Transverse colon (tissue), 4 donors: ENCODE measurements around the gene ADAM33.

DNA sequence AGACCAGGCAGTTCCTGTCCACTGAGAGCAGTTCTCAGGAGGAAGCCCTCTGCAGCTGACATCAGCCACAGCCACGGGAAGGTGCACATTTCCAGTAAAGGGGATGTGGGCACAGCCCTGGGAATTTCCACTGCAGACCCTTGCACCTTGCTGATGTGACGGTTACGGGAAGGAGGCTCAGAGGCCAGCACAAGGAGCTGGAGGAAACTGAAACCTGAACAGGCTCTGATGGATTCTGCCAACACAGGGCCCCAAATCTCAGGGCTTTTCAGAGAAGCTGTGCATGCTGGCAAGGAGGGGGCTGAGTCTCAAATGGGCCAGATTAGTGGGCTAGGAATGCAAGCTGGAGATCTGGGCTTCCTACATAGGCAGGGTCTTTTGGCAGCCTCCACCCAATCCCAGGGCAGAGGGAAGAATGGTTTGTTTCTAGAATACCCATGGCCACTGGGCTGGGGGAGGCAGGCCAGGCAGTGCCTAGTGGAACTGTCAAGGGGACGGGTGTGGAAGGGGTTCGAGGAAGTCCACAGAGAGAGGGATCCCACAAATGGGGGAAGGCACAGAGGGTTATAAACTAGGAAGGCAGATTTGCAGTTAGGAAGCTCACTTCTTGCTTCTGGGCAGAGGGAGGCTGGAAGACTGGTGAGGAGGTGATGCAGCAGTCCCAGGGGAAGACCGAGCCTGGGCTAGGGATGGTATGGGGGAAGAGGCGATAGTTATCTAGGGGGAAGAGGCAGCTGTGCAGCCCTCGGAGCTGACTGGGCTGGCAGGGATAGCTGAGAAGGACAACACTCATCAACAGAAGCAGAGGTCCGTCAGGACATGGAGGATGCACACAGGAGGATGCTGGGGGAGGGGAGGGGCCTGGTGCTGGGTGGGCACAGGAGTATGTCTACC is 14.4 kb downstream of the EBF4 start:
- PRO-cap = no peak
- RAMPAGE, long total RNA, 4 experiments = no peak in any of the 4 experiments

- PRO-cap = no peak
- RAMPAGE, long total RNA, 4 experiments = no peak in any of the 4 experiments
Measured at GRCh38 chr20:2741896-2742261, 49.3 kb downstream of the EBF4 start.

GRCh38 chr20:2798901-2799269 is 1.5 kb downstream of the CPXM1 start:
- PRO-cap = no peak
- RAMPAGE, long total RNA, 4 experiments = no peak in any of the 4 experiments

DNA sequence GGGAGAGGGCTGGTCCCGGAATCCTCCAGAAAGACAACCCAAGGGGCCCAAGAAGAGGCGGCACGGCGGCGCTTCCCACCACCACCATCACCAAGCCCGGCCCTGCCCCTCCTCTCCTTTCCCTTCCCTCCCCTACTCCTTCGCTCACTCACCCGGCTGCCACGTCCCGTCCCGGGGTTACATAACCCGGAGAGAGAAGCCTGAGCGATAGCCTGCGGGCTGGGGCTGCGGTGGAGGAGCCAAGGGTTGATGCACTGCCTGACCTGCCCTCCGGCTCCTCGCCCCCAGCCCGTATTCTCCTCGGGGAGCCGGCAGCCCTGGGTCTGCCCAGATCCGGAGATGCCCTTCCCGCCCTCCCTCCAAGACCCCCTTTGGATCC is 4.5 kb upstream of the CPXM1 start:
- PRO-cap = no peak
- RAMPAGE, long total RNA, 4 experiments = no peak in any of the 4 experiments

GRCh38 chr20:2851932-2852374 is 11.4 kb downstream of the VPS16 start:
- PRO-cap = no peak
- RAMPAGE, long total RNA, 4 experiments = no peak in any of the 4 experiments

DNA sequence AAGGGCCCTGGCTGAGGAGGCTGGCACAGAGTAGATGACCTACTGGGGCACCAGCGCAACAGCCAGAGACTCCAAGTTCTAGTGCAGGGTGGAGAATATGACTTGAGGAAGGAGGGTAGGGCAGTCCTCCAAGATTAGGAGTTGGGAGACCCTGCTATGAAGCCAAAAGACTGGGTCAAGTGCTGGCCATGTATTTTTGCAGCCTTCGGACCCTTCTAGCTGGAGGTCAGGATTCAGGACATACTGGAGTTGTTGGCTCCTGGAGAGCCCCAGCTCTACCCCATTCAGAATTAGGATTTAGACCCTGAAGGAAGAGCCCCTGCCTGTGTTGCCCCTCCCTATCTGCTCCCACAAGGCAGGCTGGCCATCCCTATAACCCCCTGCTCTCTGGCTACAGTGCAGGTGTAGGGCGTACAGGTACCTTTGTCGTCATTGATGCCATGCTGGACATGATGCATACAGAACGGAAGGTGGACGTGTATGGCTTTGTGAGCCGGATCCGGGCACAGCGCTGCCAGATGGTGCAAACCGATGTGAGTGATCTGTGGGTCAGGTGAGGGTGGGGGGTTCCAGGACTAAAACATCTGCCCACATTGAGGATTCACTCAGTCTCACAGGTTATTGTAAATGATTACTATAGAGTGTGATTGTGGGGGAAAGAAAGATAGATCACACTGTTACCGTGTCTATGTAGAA is 21.0 kb upstream of the GNRH2 start:
- PRO-cap = no peak
- RAMPAGE, long total RNA, 4 experiments = no peak in any of the 4 experiments

GRCh38 chr20:3080891-3081606 is 3.5 kb downstream of the AVP start:
- PRO-cap = no peak
- RAMPAGE, long total RNA, 4 experiments = no peak in any of the 4 experiments

DNA sequence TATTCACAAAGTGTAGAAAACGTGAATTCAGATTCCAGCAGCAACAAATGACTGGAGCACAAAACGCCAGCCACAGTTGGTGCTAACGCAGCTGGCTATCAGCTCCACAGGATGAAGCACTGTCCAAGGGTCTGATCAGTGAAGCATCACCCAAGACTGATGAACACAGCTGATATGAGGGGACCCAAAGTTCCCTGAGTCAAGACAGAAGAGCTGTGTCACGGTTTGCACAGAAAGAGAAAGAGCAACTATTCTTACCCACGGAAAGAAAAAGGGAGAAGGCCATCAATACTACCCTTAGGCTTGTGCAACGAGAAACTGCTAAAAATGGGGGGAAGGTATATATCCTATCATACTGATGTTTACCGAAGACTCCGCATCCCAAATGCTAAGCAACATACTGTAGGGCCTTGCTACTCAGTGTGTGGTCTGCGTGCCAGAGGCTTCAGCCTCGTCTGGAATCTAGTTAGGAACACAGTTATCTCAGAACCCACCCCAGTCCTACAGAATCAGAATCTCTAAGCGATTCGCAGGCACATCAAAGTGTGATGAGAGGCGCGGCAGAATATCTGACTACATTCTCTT is 689 bp downstream of the FASTKD5 start:
- PRO-cap = no peak
- RAMPAGE, long total RNA, 4 experiments = no peak in any of the 4 experiments

DNA sequence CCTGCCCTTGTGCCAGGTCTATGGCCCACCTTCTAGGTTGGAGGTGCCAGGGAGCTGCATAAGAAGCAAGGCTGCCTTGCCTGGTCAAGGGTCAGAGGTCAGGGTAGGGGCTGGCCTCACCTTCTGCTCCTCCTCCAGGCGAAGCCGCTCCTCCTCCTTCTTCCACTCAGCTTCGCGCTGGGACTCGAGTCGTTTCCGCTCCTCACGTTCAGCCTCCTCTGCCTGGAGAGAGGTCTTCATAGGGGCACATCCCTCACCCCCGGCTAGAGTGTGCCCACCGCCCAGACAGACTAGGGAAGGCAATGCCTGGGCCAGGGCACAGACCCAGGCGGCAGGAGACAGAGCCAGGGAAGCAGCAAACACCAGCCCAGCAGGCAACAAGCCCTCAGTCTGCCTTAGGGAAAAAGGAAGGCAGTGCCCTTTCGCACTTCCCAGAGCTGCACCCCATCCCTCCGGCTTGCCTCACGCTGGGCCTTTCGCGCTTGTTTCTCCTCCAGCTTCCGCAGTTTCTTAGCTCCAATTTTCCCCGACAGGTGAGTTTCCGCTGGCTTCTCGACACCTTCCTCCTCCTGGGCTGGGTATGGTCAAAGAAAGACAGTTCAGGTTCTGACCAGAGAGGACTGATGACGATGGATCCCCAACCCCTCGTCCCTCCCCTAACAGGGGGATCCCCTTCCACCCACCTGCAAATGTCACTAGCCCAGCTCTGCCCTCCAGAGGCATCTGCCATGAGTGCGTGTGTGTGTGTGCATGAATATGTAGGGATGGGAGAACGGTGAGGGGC is 4.4 kb downstream of the DDRGK1 start:
- PRO-cap = no peak
- RAMPAGE, long total RNA, 4 experiments = start-site peak on the minus strand in 2 of 4 experiments, centred at positions 334 to 512 of the sequence, 68 to 162 reads per replicate

DNA sequence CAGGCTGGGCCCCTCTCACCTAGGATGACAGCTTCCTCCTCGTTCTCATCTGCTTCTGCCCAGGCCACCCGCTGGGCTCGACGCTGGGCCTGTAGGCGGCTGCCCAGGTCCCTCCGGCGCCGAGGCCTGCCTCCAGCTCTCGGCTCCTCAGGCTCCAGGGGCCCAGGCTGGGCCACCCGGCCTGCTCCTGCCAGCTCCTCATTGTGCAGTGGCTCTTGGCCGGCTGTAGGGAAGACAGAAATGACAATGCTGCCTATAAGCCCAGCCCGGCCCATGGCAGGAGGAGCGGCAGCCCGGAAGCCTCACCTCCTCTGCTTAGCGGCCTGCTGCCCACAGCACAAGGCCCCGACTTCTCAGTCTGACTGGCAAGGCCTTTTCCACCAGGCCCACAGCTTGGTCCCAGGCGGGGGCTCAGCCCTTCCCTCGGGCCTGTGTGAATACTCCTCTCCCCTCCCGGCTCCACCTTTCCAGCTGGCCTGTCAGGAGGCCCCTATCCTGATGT is 1.2 kb downstream of the DDRGK1 start:
- PRO-cap = bidirectional peak, plus-strand start at position 356 of the sequence, minus-strand start at position 360 of the sequence
- RAMPAGE, long total RNA, 4 experiments = start-site peak on the minus strand in 2 of 4 experiments, centred at positions 186 to 398 of the sequence, 6 to 194 reads per replicate

DNA sequence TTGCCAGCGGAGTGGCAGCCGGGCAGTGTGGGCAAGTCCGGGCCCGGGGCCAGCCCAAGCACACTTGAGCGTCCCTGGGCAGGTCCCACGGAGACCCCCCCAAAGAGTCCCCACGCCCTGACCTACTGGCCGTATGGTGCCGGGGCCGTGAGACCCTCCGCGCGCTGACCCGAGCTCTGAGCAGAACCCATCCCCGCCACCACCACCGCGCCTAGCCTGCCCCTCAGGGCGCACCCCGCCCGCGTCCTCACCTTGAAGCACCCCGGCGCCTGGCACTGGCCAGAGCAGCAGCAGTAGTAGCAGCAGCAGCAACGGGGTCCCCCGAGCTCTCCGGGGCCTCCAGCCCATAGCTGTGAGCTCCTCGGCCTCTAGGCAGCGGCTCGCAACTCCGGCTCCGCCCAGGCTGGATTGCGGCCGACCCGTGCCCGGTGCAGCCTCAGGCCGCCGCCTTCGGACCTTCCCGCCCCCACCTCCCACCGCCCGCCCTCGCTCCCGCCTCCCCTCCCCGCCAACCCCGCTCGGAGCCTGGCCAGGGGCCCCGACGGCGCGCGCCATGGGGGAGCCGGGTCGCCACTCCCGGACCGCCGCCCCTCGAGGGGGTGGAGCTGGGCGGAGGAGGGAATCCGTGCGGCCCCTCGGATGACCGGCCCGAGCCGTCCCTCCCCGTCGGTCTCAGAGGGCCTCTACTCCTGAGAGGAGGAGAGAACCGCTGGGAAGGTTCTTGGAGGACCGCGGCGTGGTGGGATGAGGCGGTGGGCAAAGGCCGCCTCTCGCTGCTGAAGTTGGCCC is at the start of gene ADAM33:
ADAM33 (minus strand) TSS at position 354 of the 789 bp plus-strand sequence.
- PRO-cap = bidirectional peak, plus-strand start at position 663 of the sequence, minus-strand start at position 332 of the sequence
- RAMPAGE, long total RNA, 4 experiments = start-site peak on the minus strand in 2 of 4 experiments, centred at positions 343 to 372 of the sequence, 31 to 287 reads per replicate

- PRO-cap = bidirectional peak, plus-strand start at chr20:3739562, minus-strand start at chr20:3739415
- RAMPAGE, long total RNA, 4 experiments = no peak in any of the 4 experiments
Measured at GRCh38 chr20:3739280-3739714, 6.8 kb downstream of the HSPA12B start.

DNA sequence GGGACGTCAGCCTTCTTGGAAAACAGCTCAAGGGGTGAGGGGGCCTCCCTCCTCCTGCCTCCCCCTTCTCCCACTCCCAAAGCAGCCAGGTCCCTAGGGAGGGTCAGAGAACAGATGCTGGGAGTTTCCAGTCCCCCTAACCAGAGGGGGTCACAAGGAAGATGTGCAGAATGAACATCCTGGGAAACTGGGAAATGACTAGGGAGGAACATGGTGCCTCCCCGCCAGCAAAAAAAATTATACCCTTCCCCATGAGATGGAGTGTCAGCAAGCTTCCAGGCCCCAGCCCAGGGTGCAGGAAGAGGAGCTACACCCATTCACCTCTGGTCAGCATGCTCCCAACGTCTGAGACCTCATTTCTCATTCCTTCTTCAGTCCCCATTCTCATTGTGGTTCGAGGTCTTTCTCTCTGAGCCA is 1.9 kb downstream of the ADISSP start:
- PRO-cap = unidirectional peak, plus-strand start at position 182 of the sequence
- RAMPAGE, long total RNA, 4 experiments = no peak in any of the 4 experiments

- PRO-cap = bidirectional peak, plus-strand start at chr20:3798014, minus-strand start at chr20:3797892
- RAMPAGE, long total RNA, 4 experiments = start-site peak on the plus strand in 1 of 4 experiments, at chr20:3797534-3797743 at its widest, 10 reads per replicate
Measured at GRCh38 chr20:3797232-3798157, 1.4 kb downstream of the CDC25B start.

DNA sequence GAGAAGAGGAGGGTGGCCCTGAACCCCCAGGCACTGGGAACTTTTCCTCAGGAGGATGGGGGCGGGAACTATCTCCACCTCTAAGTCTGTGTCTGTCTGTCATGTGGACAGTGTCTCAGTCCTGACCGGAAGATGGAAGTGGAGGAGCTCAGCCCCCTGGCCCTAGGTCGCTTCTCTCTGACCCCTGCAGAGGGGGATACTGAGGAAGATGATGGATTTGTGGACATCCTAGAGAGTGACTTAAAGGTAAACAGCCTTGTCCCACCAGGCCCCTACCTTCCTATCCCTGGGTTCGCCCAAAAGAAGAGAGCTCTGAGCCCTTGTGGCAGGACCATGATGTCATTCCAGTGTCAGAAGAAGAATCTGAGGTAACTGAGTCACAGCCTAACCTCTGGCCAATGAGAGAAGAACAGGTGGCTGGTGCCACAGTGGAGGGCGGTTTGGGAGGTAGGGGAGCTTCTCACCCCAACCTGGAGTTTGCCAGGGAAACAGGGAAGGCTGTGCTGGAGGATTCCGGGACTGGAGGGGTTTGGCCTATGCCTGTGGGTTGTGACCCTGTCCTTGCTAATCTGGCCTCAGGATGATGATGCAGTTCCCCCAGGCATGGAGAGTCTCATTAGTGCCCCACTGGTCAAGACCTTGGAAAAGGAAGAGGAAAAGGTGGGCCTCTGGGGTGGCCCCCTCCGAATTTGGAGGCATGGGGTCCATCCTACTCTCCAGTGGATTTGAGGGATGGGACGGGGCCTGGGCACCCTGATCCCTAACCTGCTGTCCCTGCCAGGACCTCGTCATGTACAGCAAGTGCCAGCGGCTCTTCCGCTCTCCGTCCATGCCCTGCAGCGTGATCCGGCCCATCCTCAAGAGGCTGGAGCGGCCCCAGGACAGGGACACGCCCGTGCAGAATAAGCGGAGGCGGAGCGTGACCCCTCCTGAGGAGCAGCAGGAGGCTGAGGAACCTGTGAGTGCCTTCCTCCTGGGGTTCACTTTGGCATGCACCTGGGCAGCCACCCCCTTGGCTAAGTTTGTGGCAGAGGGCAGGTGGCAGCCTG is 5.4 kb downstream of the CDC25B start:
- PRO-cap = no peak
- RAMPAGE, long total RNA, 4 experiments = start-site peak on the plus strand in 1 of 4 experiments, centred at position 740 of the sequence, 21 reads per replicate

GRCh38 chr20:3802765-3803762 is 7.0 kb downstream of the CDC25B start:
- PRO-cap = no peak
- RAMPAGE, long total RNA, 4 experiments = start-site peak on the plus strand in 1 of 4 experiments, at chr20:3803015-3803699 at its widest, 8 to 9 reads per replicate

GRCh38 chr20:3818203-3819243 is 1.8 kb upstream of the AP5S1 start:
- PRO-cap = no peak
- RAMPAGE, long total RNA, 4 experiments = no peak in any of the 4 experiments

DNA sequence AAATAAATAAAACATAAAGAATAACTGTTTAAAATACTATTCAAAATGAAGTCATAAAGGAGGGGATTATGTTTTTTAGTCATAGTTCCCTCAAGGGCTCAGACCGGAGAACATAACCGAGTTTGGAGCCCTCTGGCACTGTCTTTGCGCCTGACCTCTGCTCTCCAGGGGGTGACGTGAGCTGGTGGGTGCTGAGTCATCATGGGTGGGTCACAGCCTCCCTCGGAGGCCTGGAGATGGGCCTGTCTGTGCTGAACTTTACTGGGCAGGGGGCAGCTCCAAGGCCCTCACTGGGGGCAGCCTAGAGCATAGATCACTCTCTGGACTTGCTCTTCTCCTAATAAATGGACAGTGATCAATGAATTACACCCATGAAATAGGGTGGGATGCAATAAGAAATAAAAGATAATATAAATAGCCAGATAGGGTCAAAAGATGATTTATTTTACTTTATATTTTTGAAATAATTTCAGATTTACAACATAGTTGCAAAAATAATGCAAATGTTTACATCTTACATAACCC is 3.1 kb upstream of the MAVS start:
- PRO-cap = no peak
- RAMPAGE, long total RNA, 4 experiments = no peak in any of the 4 experiments

DNA sequence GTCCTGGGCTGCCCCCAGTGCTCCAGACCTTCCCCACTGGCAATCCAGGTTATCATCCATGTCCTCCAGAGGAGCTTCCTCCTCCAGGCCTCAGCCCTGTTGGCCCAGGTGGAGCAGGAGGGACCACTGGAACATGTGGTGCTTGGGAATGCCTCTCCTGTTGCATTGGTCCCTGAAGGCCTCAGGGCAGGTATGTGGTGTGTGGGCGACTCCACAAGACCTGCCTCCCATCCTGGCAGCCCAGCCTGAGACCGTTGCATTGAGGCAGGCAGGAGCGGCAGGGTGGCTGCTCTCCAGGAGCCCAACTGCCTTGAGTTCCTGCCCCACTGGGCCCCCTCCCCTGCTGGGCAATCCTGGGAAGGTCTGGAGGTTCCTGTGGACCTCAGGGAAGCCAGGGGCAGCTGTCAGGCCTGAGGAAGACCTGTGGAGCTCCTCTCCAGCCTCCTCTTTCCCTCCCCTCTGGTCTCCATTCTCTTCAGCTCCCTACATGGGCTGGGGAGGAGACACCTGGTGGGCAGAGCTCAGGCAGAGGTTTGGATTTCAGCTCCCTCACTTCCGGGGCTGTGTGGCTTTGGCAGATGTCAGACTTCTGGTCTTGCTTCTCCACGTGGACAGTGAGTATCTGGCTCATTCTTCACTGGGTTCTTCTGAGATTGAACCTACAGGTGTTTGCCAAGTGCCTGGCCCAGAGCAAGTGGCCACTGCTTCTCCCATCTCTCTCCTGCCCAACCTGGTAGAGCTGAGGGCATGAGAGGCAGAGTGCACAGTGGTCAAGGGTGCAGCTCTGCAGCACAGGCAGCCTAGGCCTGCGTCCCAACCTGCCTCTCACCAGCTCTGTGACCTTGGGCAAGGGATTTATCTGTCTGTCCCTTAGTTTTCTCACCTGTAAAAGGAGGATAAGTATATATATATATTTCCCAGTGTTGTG is 20.0 kb downstream of the MAVS start:
- PRO-cap = no peak
- RAMPAGE, long total RNA, 4 experiments = no peak in any of the 4 experiments

DNA sequence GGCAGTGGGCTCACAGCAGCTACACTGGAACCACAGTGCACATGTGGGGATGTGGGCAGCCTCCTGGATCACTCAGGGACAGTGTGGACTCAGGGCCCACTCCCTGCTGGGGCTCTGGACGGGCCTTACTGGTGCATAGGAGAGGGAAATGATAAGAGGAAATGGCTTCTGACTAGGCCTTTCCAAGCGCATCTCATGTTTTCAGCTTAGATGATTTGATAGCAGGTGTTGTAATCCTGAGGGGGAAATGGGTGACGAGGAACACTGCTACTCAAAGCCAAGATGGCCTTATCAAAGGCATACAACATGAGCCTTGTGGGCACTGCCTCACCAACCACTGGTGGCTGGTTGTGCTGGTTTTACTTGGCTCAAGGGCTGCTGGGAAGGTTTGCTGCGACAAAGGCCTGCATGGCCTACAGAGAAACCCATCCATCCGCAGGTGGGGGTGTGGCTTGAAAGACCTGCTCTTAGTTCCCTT is 44.1 kb downstream of the PANK2 start:
- PRO-cap = no peak
- RAMPAGE, long total RNA, 4 experiments = no peak in any of the 4 experiments